Skin of body (tissue), 2 donors: ENCODE results near the genes PANK4 and PRDM16.

GRCh38 chr1:1915831-1916275, 793 bp downstream of the CALML6 start:
- RAMPAGE, long total RNA: no peak

DNA sequence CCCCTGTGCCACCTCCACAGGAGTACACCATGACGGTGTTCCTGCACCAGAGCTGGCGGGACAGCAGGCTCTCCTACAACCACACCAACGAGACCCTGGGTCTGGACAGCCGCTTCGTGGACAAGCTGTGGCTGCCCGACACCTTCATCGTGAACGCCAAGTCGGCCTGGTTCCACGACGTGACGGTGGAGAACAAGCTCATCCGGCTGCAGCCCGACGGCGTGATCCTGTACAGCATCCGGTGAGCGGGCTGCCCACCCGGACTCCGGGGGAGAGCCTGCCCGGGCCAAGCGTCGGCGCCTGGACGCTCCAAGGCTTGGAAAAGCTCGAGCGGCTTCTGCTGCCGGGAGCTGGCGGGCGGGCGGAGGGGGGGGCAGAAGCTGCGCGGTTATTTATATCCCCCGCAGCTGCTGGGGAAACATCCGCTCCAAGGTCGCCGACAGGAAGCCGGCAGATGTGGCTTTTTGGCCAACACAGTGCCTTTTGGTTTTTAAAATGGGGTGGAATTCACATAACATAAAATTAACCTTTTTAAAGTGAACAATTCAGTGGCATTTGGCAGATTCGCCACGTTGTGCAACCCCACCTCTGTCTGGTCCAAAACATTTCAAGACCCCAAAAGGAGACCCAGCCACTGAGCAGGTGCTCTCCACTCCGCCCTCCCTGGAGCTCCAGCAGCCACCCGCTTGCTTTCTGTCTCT, 6.5 kb downstream of the GABRD start:
- RAMPAGE, long total RNA: no peak

DNA sequence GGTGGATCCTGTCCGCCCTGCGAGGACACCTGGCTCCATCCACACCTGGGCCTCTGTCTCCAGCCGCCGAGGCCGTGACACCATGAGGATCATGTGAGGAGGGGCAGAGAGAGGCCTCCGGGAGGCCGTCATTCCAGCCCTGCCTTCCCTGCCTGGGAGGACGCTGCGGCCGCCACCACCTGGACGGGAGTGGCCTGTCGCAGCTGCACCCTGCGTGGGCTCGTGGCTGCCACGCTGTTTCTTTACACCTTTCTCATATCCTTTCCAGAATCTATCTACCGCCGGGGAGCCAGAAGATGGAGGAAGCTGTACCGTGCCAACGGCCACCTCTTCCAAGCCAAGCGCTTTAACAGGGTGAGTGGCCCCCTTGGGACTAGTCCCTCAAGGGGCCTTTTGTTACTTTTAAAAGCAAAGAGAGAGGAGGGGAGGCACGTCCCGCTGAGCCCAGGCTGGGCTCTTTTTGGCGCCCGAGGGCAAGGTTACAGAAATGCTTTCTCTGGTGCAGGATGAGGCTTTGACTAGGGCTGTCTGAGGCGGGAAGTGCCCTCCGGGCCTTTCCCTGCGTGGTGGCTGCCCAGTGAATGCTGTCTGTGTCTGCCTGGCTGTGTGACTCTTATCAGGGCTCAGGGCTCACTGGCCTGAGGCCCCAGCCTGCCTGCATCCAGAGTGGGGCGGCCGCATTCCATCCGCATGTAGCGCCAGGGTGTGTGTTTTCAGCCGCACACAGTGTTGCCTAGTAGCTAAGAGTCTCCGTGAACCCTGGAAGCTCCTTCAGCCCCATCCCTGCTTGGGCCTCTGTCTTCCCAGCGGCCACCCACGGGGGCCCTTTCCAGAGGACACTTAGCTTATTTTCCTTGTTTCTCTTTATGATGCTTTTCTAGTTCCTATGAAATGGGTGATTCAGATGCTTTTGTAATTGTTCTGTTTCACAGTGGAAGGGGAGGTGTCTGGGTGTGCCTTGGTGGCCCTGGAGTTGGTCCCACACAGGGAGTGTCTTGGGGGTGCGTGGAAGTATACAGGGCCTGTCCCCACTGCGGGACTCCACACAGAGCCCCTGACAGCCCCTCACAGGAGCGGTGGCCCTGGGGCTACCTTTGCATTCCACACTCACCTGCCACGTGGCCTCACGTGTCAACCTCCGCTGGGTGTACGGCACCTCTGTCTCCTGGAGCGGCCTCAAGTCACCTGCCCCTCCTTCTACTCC, 59.2 kb downstream of the FAAP20 start:
- RAMPAGE, long total RNA: no peak

GRCh38 chr1:2138052-2138517, 56.5 kb downstream of the FAAP20 start:
- RAMPAGE, long total RNA: no peak

DNA sequence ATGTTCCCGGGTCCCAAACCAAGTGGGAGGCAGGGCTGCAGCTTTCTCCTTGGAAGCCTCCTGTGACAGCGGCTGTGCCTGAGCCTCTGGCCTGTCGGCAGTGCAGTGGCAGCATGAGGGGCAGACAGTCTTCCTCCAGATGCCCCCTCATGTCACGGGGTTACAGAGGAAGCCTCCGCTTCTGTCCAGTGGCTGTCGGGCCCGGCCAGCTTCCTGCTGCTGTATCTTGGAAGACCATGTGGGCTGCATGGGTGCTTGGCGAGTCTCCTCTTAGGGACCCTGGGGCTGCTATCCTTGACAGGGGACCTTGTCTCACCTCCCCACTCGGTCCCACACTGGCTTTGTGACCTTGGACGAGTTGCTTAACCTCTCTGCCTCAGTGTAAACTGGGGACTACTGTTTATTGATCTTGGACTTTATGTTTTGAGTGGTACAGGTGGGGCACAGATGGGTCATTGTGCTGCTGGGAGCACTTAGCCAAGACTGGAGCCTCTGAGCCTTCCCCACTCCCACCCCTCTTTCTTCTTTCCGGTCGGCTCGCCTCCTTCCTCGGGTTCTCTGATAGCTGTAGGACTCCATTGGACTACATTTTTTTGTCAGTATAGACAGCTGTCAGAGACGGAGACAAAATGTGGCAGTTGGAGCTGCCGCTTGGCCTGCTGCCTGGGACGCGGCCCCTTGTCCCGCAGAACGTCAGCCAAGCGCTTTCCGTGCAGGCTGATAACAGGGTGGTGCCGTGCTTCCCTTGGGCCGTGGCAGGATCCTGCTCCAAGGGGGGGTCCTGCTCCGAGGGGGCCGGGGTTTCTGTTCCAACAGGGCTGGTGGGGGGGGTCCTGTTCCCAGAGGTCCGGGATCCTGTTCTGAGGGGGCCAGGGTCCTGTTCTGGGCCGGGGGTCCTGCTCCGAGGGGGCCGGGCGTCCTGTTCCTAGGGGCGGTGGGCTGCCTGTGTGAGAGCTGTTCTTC, 4.6 kb downstream of the SKI start:
- RAMPAGE, long total RNA: no peak

DNA sequence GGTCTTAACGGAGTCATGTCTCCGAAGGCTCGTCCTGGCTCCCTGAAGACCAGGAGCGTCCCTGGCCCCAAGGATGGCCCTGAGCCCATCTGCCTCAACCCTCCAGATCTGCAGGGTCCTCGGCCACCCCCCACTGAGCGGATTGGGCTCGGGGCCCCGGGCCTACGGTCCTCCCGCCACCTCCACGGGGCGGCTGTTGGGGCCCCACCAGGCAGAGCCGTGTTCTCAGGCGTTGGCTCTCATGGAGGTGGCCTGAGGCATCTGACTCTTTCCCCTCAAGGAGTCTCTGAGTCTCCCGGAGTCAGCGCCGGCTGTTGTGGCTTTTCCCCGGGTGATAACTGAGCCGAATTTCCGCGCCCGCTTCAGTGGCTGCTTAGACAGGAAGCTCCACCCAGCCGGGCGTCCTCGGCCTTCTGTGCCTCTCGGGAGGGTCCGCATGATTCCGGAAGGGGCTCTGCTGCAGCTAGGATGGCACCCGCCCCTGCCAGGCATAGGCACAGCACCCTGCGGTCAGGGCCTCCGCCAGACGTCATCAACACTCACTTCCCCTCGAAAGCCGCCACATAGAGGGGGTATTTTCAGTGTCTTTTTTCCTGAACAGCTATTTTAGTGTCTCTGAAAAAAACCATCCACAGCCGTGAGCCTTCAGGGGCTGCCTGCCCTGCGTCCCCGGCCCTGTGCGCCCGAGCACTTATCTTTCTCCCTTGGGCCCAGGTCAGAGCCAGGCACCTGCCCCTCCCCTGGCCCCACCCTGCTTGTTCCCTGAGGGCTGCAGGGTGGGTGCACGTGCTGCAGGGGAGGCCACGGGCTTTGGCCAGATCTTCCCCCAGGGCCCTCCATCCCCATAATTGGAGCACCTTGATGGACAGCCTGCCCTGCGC, 72.9 kb downstream of the SKI start:
- RAMPAGE, long total RNA: no peak

GRCh38 chr1:2305740-2306353, 77.7 kb downstream of the SKI start:
- RAMPAGE, long total RNA: no peak

DNA sequence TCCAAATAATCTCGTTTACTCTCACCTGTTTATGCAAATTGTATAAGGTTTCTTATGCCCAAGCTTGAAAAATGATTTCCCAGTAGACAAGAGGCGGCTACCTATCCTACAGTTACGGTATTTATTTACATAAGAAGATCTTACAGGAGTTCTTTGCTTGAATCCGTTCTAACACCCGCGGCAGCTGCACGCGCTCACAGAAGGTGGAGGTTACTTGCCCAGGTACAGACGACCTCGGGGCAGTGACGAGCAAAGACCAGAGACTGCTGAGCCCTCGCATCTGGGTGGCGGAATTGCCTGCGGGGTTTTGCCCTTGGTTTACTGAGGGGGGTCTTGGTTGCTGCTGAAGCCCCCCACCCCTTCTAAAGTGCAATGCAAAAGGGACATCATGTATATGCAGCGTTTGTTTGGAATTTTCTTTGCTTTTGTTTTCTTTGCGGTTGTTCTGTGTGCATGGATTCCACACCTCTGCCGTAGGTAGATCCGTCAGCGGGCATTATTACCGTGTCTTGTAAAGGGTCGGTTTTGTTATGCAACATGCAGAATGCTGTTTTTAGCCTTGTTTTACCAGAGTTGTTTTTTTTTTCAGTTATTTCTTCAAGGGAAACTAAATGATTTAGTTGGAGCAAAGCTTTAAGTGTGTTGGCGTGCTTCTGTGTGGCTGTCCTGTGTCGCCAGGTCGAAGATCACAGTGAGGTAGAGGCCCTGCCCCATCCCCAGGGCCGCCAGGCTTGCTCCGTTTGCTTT, 80.1 kb downstream of the SKI start:
- RAMPAGE, long total RNA: no peak

DNA sequence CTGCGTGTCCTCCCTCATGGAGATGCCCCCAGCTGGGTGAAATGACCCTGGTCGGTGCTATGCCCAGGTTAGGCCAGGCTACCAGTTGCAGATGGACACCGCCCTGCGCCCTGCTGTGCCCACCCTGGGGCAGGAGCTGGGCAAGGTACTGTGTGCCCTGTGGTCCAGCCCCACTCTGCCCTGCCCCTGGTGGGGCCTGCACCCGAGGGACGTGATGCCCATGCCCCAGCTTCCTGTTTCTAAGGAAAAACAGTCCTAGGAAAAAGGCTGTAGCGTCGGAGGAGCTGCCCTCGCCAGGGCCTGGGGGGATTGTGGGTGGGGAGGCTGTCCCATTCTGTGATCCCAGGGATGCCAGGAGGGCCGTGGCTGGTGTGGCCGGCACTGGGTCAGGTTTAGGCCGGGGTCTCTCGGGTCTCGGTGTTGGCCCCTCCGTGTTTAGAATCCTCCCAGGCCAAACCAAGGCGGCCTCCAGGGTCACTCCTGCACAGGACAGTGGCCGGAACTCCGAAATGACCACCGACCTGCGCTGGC, 77.5 kb downstream of the MORN1 start:
- RAMPAGE, long total RNA: no peak

DNA sequence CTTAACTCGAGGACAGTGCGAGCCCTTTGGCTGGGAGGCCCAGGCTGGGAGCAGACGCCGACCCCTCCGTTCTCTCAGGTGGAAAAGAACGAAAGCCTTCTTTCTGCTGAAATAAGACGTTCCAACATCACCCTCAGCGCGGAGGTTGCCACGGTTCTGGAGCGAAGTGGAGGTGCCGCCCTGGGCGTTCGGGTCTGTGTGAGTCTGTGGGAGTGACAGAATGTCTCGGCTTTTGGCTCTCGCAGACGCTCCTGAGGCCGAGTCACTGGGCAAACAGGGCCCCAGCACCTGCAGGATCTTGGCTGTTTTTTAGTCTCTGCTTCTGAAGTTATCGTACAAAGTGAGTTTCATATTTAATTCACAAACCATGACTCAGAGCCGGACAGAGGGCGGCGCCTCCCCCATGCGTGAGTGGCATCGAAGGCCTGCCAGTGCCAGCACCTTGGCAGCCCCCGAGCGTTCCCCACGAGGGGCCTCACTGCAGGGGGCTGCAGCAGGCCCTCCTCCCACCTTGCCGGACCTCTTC, 56.6 kb downstream of the MORN1 start:
- RAMPAGE, long total RNA: no peak

DNA sequence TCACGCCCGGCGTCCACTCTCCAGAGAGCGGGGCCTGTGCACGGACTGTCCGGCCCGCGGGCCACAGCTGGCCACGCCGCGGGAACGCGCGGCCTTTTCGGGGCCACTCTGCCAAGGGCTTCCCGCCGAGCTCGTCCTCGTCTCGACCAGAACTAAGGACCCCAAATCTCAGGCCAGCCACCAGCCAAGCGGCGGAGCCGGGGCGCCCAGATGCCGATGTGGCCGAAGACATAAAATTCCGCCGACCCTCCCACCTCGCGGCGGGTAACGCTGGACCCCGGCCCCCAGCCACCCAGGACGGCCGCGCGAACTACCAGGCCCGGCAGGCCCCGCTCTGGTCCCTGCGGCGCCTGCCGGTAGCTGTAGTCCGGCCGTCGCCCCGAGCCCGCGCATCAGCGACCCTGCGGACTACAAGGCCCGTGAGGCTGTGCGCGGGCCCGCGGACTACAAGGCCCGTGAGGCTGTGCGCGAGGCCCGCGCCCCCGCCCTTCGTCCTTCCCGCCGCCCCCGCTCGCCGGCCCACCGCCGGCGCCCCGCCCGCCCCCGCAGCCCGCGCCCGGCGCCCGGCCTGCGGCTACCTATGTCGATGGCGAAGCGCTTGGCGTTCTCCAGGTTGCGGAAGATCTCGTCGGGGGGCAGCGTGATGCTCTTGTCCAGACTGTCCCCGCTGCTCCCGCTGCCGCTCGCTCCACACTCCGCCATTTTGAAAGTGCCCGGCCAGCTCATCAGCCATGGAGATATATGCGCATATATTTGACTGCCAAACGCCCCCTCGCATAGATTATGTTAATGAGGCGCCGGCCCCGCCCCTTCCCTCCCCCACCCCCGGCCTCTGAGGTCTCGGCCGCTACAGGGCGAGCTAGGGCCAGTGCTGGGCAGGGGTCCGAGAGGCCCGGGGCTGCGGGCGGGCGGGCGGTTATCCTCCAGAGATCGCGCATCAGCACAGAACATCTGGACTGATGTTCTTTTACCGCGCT, at the start of gene PANK4:
Gene PANK4, minus strand, starts transcription at position 711 of the 977 bp plus-strand sequence.
- RAMPAGE, long total RNA: no peak

GRCh38 chr1:2526863-2527097, 384 bp upstream of the PANK4 start:
- RAMPAGE, long total RNA: no peak

DNA sequence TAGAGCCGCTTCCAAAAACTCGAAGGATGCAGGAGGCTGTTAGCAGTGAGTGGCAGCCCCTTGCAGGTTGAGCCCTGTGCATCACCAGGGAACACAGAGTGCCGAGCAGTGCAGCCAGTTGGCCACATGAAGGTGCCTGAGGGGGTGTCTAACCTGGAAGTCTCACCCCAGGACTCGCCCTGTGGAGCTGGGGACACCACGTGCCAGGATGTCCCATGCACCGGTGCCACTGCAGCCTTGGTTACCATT, 17.0 kb upstream of the ACTRT2 start:
- RAMPAGE, long total RNA: no peak

- RAMPAGE, long total RNA: no peak
These were observed 5.3 kb upstream of the PRDM16 start for GRCh38 chr1:3063538-3064277.

- RAMPAGE, long total RNA: no peak
These were observed at the start of gene PRDM16 for GRCh38 chr1:3068219-3069320. Gene PRDM16, plus strand, starts transcription at chr1:3069203.

GRCh38 chr1:3078241-3079006, 9.4 kb downstream of the PRDM16 start:
- RAMPAGE, long total RNA: no peak

DNA sequence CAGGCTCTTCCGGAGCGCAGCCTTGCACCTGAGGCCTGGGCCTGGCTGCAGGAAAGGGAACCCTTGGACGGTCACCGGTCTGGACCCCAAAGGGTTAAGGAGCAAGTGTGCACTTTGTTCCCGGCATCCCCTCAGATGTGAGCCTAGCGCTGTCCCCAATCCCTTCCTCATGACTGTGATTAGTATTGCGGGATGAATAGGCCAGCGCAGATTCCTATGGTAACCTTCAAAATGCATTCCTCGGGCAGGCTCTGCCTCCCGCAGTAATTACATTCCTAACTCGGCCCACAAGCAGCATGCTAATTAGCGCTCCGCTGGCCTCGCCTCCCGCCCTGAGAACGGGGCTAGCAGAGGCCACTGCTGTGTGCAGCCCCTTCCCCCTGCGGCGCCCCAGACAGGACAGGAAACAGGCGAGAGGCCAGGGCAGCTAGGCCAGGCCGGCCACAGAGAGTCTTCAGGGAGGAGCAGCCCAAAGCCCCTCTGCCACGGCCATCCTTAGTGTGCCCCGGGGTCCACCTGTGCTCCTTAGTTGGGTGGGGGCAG, 36.5 kb downstream of the PRDM16 start:
- RAMPAGE, long total RNA: no peak

- RAMPAGE, long total RNA: no peak
These were observed 102.1 kb downstream of the PRDM16 start for GRCh38 chr1:3170940-3171689.

- RAMPAGE, long total RNA: no peak
These were observed 119.0 kb downstream of the PRDM16 start for GRCh38 chr1:3187853-3188619.

- RAMPAGE, long total RNA: no peak
These were observed 57.0 kb upstream of the ARHGEF16 start for GRCh38 chr1:3397342-3397987.